Measurements from ENCODE around the genes SNRPN, GOLGA6L24 and GOLGA6L25.

DNA sequence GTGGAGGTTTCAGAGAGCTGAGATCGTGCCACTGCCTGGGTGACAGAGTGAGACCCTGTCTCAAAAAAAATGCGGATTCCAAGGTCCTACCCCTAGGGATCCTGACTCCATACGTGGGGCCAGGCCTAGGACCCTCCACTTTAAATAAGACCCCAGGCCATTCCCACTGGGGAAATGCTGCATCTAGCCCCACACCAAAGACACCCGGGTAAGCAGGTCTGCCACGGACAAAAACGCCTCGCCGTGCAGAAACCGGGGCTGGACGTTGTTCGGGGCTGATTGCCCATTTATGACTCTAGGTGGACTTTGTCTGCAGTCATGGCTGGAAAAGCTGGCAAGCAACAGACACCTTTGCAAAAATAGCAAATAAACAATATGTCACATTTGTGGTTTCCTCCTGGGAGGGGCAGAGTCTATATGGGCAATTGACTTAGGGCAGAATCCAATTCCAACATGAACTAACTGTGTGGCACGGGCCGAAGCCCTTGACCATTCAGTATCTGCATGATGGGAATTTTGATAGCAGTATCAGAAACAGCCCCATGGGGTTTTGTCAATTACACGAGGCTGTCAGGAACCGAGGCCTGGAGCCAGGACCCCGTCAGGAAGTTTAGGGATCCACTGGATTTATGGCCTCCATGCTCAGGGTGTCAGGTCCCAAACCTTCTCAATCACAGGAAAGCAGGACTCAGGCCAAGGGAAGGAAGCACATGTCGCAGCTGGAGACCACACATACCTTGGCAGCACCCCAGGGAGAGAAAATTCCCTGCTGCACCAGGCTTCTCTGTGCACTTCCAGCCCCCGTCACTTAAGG, 158.8 kb downstream of the OR4N4 start:
- PRO-cap, 2 experiments: peak in 1 of 2 experiments; most common minus-strand start position 245 of the sequence (in 1)

GRCh38 chr15:22572887-22573274, 114.2 kb downstream of the GOLGA6L22 start:
- PRO-cap, 2 experiments: no peak in any of the 2 experiments

DNA sequence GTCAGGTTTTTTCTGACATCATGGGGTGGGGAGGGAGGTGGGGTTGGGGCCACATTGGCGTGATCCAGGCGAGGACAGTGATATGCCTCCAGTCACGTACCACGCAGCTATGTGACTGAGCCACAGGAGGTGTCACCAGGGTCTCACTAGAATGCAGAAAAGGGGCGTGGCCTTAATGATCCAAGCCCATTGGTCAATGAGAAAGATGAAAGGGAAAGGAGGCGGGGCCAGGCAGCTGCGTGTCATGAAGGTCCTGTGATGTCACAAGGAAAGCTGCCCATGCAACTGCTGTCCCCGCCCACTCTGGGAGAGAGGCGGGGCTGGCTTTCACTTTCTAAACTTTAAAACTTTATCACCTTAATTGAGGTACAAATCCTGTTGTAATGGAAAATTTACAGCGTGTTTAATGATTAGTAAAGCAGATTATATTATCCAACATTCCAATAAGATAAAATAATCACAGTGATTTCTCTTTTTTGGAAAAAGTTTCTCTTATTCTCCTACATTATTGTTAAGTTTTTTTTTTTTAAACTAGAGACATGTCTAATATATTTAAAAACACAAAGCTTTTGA, 10.4 kb upstream of the NIPA1 start:
- PRO-cap, 2 experiments: no peak in any of the 2 experiments

DNA sequence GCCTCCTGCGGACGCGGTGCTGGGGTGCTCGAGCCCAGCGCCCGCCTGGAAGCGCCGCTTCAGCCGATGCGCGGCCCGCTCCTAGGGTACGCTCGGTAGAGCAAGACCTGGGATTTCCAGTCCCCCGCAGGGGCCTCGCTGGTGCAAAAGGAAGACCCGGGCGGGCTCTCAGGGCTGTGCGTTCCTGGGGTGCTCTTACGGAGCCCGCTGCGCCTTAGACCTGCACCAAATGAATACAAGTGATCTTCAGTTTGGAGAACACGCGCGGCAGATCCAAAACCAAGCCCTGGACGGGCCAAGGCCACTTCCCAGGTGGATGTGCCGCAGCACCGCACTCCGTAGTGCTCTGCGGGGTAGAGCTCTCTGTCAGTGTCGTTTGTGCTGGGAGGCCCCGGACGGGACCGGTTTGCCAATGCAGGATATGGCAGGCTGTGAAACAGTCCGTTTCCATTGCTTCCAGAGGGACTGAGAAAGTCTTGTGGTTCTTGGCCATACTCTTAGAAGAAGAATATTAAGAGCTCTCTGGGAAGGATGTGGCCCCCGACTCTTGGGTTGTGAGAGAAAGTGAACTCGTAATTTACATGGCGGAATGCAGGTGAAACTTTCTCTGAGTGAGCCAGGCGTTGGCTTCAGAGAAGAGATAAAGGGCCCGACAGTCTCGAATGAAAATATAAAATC, 918 bp downstream of the NIPA1 start:
- PRO-cap, 2 experiments: no peak in any of the 2 experiments

DNA sequence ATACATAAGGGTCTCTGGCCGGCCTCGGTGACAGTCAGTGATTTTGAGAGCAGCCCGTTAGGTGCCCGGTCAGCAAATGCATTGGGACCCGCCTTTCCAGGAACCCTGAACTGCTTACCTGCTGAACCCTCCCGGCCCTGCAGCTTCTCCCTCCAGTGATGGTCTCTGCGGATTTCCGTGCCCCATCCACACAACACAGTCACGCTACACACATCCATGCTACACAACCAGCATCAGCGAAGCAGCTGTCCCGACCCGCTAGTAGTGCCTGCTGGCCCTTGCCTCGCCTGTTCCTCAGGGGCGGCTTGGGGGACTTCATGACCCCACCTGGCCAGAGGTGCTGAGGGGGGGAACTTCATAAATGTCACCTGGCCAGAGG, 449 bp upstream of the TUBGCP5 start:
- PRO-cap, 2 experiments: no peak in any of the 2 experiments

- PRO-cap, 2 experiments: no peak in any of the 2 experiments
These were observed 40.6 kb downstream of the GOLGA8S start for GRCh38 chr15:23395083-23395534.

DNA sequence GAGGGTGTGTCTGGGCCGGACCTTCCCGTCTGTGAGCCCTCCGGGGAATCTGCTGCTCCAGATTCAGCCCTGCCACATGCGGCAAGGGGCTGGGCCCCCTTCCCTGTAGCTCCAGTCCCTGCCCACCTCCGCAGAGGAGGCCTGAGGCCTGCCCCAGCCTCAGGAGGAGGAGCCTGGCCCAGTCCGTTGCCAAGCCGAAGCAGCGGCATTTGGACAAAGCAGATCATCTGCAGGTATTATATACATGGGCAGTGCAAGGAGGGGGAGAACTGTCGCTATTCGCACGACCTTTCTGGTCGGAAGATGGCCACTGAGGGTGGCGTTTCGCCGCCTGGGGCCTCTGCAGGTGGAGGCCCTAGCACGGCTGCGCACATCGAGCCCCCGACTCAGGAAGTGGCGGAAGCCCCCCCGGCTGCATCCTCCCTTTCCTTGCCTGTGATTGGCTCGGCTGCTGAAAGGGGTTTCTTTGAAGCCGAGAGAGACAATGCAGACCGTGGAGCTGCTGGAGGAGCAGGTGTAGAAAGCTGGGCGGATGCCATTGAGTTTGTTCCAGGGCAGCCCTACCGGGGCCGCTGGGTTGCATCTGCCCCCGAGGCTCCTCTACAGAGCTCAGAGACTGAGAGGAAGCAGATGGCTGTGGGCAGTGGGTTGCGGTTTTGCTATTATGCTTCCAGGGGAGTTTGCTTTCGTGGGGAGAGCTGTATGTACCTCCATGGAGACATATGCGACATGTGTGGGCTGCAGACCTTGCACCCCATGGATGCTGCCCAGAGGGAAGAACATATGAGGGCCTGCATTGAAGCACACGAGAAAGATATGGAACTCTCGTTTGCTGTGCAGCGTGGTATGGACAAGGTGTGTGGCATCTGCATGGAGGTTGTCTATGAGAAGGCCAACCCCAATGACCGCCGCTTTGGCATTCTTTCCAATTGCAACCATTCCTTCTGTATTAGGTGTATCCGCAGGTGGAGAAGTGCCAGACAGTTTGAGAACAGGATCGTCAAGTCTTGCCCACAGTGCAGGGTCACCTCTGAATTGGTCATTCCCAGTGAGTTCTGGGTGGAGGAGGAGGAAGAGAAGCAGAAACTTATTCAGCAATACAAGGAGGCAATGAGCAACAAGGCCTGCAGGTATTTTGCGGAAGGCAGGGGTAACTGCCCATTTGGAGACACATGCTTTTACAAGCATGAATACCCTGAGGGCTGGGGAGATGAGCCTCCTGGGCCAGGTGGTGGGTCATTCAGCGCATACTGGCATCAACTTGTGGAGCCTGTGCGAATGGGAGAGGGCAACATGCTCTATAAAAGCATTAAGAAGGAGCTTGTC, 844 bp downstream of the MKRN3 start:
- PRO-cap, 2 experiments: no peak in any of the 2 experiments

DNA sequence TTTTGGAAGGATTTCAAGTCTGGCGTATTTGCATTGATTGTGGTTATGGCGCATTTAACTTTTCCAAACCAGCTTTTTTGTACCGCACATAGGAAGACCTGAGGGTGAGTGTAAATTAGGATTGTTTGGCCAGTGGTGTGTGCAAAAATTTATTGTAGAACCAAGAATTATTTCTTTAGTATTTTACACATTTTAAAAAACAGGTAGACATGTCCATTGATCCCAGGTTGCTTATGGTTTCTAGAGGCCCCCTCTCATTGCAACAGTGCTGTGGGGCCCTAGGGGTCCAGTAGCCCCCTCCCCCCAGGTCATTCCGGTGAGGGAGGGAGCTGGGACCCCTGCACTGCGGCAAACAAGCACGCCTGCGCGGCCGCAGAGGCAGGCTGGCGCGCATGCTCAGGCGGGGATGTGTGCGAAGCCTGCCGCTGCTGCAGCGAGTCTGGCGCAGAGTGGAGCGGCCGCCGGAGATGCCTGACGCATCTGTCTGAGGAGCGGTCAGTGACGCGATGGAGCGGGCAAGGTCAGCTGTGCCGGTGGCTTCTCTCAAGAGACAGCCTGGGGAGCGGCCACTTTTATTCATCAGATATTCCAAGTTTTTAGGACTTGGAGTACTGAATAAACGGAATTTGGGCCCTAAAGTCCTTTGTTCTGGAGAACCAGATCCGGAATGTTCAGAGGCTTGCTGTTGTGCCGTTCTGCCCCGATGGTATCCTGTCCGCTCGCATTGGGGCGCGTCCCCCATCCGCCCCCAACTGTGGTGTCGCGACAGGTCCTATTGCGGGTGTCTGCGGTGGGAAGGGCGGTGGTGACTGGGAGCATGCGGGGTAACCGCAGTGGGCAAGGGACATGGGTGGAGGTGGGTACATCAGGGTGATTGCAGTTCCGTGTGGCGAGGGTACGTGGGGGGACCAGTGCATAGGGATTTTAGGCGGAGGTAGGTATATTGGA, at the start of gene SNRPN:
Gene SNRPN, plus strand, starts transcription at position 445 of the 948 bp plus-strand sequence.
- PRO-cap, 2 experiments: peak in 2 of 2 experiments; most common plus-strand start position 447 of the sequence (in 1)

DNA sequence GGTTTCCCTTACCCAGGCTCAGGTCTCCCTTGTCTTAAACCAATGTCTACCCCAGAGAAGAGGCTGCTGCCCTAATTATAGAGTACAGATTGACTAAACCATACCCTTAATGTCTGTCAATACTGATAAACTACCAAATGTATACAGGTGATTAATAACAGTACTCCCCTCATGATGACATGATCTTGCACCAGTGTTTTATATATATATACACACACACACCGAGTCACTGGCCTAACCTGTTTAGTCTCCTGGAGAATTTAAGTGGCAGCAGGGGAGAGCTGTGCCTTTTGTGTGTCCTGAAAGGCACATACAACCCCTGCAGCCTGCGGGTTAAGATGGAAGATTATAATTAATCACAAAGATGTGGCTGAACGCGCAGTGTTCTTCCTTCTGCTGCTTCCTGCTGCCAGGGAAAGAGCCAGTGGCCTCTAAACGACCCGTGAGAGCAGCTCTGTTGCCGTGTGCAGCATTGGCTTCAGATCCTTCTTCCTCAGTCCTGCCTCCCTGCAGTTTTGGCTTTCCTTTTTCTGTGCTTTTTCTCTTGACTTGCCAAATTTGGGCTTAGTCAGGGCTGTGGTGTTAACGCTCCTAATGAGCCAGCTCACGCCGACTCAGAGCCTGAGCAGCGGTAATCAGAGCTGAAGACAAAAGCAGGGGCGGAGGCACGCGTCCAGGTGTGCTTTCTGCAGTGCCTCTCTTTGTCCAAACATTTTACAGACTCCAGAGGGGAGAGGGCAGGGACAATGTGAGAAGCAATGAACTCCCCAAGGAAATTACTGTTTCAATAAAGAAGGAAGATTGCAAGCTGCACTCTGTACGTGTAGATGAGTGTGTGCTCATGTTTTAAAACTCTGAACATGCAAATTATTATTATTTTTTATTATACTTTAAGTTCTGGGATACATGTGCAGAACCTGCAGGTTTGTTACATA, 42.6 kb upstream of the UBE3A start:
- PRO-cap, 2 experiments: no peak in any of the 2 experiments

DNA sequence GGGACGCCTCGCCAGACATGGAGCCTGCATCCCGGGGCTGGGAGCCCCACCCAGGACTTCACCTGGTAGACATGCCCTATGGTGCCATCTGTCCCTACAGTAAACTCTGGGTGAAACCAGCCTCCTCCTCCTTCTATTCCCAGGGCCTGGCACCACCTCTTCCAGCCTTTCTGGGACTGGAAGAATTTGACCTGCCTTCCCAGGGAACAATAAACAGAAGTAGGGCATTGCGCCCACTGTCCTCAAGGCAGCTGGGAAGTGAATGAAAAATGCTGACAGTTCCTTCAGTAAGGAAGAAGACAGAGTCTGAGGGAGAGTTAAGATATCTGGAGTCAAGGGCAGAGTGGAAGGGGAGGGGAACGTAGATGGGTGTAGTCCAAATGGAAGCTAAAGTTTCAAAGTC, 2.8 kb downstream of the ATP10A start:
- PRO-cap, 2 experiments: no peak in any of the 2 experiments

DNA sequence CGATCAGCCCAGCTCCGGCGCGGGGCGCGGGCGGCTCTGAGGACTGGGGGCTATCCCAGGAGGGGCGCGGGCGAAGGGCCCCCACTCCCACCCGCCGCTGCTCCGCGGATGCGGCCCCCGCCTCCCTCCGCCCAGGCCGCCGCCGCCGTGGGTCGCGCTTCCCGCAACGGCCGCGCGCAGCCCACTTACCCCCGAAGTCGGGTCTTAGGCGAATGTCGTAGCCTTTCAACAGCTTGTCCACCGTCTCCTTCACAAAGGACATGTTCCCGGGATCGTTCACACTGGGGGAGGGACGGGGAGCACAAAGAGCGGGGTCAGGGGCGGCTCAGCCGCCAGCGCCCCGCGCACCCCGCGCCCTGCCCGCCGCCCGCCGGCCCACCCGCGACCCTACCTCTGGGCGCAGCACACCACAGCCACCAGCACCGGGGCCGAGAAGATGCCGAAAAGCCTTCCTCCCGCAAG, 343 bp downstream of the GABRB3 start:
- PRO-cap, 2 experiments: no peak in any of the 2 experiments

DNA sequence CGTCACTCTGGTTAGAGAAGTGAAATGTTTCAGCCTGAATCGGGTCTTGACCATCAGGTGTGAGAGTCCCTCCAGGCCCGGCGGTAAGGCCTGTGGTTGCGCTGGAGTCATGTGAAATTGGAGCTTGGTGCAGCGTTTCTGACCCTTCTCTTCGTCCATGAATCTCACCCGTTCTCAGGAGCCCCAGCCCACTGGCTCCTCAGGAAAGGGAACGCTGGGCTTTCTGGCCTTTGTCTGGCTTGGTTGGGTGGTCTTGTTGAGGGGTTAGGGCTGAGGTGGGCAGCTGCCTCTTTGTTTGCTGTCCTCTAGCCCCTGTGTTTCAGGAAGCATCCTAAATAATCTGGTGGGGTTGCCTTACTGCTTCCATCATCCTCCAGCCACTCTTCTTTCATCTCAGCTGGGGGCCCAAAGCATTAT, 93.3 kb downstream of the GABRG3 start:
- PRO-cap, 2 experiments: no peak in any of the 2 experiments

GRCh38 chr15:27479455-27479909, 508.5 kb downstream of the GABRG3 start:
- PRO-cap, 2 experiments: no peak in any of the 2 experiments

DNA sequence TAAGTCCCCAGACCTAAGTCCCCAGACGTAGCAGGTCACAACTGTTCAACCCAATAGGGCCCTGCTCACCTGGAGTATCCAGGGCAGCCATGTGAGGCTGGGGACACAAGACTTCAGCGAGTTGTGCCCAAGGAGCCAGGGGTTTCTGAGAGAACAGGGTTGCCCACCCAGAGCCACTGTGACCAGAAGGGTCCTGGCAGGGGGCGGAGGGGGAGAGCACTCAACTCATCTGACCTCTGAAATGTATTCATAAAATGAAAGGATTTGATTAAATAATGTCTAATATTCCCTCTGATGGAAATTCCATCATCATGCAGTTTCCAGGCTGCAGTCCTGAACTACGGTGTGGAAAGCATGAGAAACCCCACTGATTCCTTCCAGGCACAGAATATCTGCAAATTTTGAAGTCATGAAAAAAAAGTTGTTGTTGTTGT, 197.3 kb downstream of the OCA2 start:
- PRO-cap, 2 experiments: no peak in any of the 2 experiments

- PRO-cap, 2 experiments: no peak in any of the 2 experiments
These were observed 7.5 kb upstream of the OCA2 start for GRCh38 chr15:28106600-28106932.

DNA sequence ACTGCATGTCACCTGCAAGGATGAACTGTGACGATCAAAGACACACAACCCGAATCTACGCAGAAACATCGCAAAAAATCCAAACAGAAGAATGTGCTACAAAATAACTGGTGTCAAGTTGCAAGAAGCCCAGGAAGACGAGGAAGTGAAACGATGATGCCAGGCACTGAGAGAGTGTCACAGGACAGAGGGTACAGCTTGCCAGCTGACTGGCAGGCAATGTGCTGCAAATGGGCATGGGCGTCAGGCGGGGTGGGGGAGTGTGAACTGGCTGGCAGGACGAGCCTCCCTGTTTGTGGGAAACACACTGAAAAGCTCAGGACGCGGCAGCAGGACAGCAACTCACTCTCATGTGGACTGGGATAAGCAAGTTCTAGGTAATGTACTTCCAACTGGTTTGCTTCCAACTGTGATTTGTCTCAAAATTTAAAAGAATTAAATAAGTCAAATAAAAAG, 28.9 kb upstream of the OCA2 start:
- PRO-cap, 2 experiments: no peak in any of the 2 experiments

- PRO-cap, 2 experiments: no peak in any of the 2 experiments
These were observed at the start of gene GOLGA6L24 for GRCh38 chr15:28358025-28358304. Gene GOLGA6L24 (minus strand): TSS chr15:28358084.

DNA sequence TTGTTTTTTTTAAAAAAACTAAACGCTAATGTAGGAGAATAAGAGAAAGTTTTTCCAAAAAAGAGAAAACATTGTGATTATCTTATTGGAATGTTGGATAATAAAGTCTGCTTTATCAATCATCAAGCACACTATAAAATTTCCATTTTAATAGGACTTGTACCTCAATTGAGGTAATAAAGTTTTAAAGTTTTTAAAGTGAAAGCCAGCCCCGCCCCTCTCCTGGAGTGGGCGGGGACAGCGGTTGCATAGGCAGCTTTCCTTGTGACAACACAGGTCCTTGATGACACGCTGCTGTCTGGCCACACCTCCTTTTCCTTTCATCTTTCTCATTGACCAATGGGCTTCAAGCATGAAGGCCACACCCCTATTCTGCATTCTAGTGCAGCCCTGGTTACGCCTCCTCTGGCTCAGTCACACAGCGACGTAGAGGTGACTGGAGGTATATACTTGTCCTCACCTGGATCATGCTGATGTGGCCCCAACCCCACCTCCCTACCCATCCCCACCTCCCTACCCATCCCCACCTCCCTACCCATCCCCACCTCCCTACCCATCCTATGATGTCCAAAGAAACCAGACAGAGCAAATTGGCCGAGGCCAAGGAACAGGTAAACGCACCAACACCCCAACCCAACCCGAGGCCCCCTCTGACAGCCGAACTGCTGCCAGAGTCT, at the start of gene GOLGA6L25:
Gene GOLGA6L25, plus strand, starts transcription at position 413 of the 677 bp plus-strand sequence.
- PRO-cap, 2 experiments: no peak in any of the 2 experiments

DNA sequence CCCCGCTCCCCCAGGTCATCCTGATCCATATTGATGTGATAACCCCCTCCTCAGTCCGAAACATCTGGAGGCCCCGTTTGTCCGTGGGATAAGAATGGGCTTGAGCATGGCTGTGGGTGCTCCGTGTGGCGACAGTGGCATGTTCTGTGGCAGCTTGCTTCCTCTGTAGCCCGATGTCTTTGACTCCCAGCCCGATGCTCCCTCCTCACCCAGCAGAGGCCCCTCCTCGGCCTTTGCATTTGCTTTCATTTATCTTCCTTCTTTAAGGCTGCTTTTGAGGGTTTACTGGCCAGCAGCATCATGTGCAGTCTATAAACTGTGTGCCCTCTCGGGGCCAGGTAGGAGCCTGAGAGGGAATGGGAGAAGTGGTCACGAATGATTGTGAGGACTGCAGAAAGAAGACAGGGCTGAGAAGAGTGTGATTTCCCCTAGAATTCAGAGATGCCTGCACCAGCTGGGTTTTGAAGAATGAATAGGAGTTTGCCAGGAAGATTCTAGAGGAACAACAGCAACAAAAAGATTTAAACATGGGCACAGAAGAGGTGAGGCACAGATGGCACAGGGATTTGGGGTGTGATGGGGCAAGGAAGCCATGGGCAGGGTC, 34.1 kb downstream of the APBA2 start:
- PRO-cap, 2 experiments: no peak in any of the 2 experiments

GRCh38 chr15:29570157-29570853, 474 bp downstream of the ENTREP2 start:
- PRO-cap, 2 experiments: no peak in any of the 2 experiments

Measured in Metastatic Liver Carcinoma in the Lung (tissue), 2 donors.